BJ (cell line): Measurements from ENCODE around the genes LSM4 and SSBP4.

GRCh38 chr19:17719647-17720454 lies 571 bp downstream of the MAP1S start:
- CAGE, long polyA plus RNA, result no peak
- RRBS, result 1% methylated on average over 26 of the region's 55 CpGs

DNA sequence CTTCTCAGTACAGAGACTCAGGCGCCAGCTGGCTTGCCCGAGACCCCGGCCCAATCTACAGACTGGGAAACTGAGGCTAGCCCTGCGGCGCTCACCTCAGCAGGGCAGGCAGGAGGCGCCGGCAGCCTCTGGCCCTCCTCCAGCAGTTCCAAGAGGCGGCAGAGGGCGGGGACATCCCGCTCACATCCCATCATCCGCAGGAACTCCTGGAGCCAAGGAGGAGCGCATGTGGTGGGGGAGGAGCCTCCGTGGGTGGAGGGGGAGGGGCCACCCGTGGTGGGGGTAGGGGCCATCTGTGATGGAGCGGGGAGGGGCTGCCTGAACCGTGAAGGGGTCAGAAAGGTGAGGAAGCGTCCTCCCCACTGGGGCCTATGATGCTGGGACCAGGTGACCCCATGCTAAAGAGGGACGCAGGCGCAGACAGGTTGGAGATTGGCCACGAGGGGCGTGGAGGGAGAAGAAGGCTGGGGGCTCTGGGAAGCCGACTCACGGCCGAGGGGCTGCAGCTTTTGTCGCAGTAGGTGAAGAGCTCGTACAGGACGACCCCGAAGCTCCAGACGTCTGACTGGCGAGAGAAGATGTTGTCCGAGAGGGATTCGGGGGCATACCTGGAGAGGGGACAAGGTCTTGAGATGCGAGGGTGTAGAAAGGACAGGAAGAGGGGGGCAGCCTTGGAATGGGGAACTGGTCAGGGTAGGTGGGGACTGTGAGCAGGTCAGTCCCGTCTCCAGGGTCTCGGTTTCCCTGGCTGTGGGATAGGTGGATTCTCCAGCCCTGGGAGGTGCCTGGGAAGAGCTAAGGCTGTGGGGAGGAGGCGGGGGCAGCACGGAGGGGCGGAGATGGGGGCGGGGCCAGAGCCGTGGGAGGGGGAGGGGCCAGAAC lies 8.9 kb upstream of the INSL3 start:
- CAGE, long polyA plus RNA, result no peak
- RRBS, result 12% methylated on average over 5 of the region's 40 CpGs

DNA sequence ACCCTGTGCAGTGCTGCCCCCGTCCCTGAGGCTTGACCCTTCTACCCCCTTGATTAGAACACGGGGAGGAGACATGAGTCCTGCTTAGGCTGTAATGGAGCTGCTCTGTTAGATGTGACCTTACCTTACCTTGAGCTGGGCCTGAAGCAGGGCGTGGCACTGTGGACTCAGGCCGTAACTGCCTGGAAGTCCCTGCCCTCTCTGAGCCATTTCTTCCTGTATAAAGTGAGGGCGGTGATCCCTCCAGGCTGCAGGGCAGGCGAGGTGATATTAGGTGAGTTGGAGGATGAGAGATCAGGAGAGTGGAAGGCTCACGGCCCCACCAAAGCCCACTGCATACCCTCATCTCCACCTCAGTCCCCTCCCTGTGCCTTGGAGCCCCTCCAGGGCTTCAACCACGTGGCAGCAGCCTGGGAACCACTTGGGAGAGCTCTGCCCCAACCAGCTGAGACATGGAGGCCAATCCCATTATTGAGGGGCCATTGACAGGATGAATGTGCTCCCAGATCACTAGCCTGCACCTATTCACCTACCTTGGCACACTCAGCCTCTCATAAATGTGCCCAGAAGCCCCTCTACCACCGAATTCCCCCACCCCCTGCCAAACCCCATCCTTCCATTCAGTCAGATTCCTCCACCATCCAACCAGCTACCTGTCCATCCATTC lies 5.9 kb upstream of the SLC5A5 start:
- CAGE, long polyA plus RNA, result no peak
- RRBS, result no CpG with 5 or more reads among the region's 9 CpGs

GRCh38 chr19:17979654-17980050 lies 12.7 kb downstream of the KCNN1 start:
- CAGE, long polyA plus RNA, result no peak
- RRBS, result no CpG with 5 or more reads among the region's 12 CpGs

DNA sequence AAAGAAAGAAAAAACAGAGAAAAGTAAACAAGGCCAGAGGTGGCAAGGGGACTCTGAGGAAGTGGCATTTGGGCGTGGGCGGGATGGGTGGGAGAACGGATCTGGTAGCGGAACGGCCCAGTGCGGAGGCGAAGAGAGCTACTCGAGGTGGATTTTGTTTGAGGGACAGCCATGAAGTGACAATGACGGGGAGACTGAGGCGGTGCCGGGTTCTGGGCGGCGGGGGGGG lies 7.4 kb upstream of the ARRDC2 start:
- CAGE, long polyA plus RNA, result no peak
- RRBS, result no CpG with 5 or more reads among the region's 13 CpGs

DNA sequence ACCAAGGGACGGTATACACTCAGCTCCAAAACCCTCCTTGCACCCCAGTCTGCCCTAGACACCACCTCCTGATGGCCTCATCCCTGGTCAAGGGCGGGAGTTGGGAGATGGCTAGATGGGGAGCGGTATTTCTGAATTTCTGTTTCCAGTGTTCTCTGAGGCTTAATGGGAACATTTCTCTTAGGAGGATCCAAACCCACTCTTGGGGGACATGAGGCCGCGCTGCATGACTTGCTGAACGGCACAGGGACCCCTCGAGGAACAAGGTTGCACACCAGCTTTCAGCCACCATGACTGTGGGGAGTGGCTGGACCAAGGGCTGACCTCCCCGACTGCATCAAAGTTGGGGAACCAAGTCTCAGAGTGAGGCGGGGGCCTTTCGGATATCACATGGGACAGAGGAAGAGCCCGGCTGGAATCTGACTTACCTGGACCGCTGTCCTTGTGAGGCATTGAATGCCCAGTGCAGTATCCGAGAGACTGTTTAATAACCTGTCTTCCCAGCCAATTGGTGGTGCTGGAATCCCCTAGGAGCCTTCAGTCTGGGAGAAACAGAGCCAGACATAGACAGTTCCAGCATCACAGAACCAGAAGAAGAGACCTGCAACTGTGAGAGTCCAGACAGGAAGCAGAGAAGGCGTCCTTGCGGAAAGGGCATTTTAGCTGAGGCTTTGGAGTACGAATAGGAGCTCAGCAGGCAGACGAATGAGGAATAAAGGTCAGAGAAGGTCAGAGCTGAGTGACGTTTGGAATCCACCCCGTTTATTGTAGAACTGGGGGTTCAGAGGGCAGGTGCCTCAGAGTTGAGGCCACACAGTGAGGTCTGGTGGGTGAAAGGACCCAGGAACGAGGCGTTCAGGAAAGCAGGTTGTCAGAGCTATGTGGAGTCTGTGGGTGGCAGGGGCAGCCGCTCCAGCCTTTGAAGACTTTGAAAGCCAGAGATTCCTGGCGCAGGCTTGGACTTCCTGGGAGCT lies 5.0 kb downstream of the ARRDC2 start:
- CAGE, long polyA plus RNA, result no peak
- RRBS, result no CpG with 5 or more reads among the region's 23 CpGs

- CAGE, long polyA plus RNA, result no peak
- RRBS, result 89% methylated on average over 12 of the region's 32 CpGs
Observed at GRCh38 chr19:18122535-18123691, 25.3 kb downstream of the MAST3 start.

- CAGE, long polyA plus RNA, result no peak
- RRBS, result no CpG with 5 or more reads among the region's 10 CpGs
Observed at GRCh38 chr19:18173006-18173276, 672 bp upstream of the IFI30 start.

- CAGE, long polyA plus RNA, result no peak
- RRBS, result 82% methylated on average over 1 of the region's 17 CpGs
Observed at GRCh38 chr19:18179178-18179712, 5.6 kb downstream of the IFI30 start.

- CAGE, long polyA plus RNA, result no peak
- RRBS, result no CpG with 5 or more reads among the region's 9 CpGs
Observed at GRCh38 chr19:18247947-18248524, 21.8 kb upstream of the PDE4C start.

DNA sequence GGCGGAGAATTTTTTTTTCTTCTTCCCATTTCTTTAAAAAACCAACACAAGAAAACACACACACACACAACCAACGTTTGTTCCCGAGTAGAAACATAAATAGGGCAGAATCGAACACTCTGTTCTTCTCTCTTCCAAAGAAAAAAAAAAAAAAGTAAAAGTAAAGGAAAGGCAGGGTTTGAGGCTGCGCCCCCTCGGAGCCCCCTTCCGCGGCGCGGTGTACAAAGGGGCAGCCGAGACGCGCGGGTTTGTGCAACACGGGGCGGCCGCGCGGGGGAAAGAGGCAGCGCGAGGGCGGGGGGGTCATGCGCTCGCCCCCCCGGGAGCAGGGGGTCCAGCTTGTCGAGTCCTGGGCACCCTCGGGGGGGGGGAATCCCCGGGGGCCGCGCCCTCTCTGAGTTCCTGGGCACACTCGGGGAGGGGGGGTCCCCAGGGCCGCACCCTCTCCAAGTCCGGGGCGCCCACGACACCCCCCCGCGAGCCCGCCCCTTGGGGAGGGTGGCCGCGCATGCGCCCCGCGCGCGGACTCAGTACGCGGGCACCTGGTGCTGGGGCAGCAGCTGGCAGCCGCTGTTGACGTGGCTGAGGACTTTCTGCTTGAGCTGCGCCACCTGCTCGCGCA lies 1.4 kb downstream of the JUND start:
- CAGE, long polyA plus RNA, result no peak
- RRBS, result 1% methylated on average over 8 of the region's 52 CpGs

DNA sequence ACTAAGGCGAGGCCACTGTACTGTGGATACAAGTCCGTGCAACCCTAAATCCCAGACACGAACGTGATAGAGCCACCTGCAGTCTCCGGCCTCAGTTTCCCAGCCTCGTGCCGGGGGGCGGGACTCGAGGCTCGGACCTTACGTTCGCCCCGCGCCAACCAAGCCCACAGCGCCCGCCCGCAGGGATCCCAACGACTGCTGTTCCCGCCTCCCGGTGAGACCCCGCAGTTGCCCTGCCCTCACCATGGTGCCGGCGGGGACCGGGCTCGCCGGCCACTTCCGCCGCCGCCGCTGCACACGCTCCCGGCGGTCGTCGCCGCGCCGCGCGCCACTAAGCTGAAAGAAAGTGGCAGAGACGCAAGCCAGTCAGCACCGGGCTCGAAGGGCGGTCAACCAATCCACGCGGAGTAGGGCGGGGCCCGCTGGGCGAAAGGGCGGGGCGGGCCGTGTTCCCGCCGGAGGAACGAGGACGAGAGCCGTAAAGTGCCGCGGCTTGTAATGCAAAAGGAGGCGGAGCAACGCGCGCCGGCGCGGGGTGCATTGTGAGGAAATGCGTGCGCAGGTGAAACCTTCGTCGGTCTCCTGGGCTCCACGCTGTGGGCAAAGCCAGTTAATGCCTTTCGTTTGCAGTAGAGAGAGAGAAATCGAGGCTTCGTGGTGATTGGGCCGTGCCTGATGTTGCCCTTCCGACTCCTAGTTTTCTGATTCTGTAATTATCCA lies at the start of gene LSM4:
TSS of gene LSM4 (minus strand) at position 302 of the 720 bp plus-strand sequence.
- CAGE, long polyA plus RNA, result start-site peak on the minus strand centred at position 297 of the sequence, 53 bp wide, 210 and 159 reads in 2 replicates
- RRBS, result under 1% methylated on average over 41 of the region's 76 CpGs

DNA sequence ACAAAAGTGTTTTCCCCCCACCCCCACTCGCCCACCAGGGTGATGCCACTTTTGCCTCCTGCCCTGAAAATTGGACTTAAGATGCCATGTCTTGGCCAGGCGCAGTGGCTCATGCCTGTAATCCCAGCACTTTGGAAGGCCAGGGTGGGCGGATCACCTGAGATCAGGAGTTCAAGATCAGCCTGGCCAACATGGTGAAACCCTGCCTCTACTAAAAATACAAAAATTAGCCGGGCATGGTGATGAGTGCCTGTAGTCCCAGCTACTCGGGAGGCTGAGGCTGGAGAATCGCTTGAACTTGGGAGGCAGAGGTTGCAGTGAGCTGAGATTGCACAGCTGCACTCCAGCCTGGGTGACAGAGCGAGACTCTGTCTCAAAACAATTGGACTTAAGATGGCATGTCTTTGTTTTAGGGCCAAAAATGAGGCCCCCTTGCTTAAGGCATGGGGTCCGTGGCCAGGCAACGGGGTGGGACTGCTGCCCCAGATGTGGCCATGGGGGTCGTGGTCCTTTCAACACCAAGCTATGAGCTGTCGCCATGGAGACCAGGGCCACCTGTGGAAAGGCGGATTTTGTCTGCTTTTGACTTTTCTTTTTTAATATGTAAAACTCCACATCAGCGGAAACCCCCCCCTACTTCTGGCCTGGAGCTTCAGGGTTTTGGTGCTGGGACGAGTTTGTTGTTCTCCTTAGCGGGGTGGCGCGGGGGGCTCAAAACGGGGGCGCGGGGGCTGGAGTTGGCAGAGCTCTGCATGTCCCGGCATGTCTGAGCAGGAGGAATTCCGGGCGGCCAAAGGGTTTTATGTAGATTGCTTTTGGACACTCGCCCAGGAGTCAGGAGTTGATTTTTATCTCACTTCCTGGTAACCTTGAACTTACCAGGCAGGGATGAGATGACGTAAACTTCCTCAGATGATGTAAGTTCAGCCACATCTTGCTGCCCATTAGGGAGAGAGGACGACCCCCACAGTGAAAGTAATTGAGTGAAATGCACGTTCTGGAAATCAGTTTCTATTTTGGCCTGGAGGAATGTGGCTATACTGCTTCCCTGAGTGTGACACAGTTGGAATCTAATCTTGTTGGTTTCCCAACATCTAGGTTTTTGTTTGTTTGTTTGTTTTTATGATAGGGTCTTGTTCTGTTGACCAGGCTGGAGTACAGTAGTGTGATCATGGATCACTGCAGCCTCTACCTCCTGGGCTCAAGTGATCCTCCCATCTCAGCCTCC lies 21.3 kb upstream of the GDF15 start:
- CAGE, long polyA plus RNA, result no peak
- RRBS, result no CpG with 5 or more reads among the region's 27 CpGs

DNA sequence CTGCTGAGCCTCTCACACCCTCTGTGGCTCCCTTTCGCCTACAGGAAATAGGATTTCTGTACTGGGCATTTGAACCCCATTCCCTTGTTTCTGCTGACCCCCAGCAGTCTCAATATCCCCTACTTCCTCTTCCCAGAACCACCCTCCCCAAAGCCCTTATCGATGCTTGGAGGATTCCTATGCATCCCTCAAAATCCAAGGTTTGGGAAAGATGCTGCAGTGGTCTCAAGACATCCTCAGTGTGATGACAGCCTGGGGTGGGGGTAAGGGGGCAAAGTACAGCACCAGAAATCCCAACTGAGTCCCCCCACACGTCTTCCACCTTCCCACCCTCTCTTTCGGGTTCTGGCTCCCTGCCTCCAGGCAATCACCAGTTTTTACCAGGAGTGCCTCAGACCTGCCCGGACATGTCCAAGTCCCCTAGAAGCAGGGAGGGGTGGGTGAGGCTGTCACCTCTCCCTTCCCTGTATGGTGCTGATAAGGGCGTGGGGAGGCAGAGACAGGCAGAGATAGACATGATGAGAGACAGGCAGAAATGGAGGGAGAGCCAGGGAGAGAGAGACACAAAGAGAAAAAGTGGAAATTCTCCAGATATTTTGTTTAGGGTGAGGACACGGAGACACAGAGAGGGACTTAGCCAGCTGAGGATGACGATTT lies 12.3 kb upstream of the GDF15 start:
- CAGE, long polyA plus RNA, result no peak
- RRBS, result no CpG with 5 or more reads among the region's 8 CpGs

GRCh38 chr19:18380013-18380778 lies 5.8 kb upstream of the GDF15 start:
- CAGE, long polyA plus RNA, result no peak
- RRBS, result no CpG with 5 or more reads among the region's 20 CpGs

DNA sequence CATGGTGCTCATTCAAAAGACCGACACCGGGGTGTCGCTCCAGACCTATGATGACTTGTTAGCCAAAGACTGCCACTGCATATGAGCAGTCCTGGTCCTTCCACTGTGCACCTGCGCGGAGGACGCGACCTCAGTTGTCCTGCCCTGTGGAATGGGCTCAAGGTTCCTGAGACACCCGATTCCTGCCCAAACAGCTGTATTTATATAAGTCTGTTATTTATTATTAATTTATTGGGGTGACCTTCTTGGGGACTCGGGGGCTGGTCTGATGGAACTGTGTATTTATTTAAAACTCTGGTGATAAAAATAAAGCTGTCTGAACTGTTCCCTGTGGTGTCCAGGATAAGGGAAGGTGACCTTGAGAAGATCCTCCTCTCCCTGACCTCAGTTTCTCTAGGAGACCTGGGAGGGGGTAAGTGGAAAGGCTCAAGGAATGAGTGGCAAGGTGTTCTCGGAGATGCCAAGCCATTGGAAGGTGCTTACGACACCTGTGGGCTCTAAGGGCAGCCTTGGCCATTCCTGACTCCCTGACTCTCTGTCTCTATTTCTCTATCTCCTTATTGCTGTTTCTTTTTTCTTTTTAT lies 3.0 kb downstream of the GDF15 start:
- CAGE, long polyA plus RNA, result no peak
- RRBS, result no CpG with 5 or more reads among the region's 11 CpGs

GRCh38 chr19:18419102-18420115 lies at the start of gene SSBP4:
Gene SSBP4, plus strand, starts transcription at chr19:18419398.
- CAGE, long polyA plus RNA, result no peak
- RRBS, result 1% methylated on average over 57 of the region's 161 CpGs

- CAGE, long polyA plus RNA, result no peak
- RRBS, result 87% methylated on average over 8 of the region's 18 CpGs
Observed at GRCh38 chr19:18442903-18443794, 5.2 kb upstream of the ISYNA1 start.

DNA sequence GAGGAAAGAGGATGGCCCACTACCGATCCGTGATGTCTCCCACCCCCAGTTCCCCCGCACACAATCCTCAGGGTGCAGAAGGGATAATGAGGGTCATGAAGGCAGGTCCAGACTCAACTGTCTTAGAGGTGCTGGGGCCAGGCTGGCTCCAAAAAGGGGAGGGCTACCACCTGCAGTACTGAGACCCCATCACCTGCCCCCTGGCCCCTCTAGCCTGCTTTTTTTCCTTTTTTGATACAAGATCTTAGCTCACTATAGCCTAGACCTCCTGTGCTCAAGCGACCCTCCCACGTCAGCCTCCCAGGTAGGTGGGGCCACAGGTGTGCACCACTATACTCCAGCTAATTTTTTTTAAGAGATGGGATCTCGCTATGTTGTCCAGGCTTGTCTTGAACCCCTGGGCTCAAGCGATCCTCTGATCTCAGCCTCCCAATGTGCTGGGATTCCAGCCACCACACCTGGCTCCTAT lies 20.6 kb upstream of the ISYNA1 start:
- CAGE, long polyA plus RNA, result no peak
- RRBS, result no CpG with 5 or more reads among the region's 7 CpGs

GRCh38 chr19:18483483-18483889 lies 38.4 kb downstream of the ELL start:
- CAGE, long polyA plus RNA, result no peak
- RRBS, result no CpG with 5 or more reads among the region's 6 CpGs